ENCODE results near the genes OR11H1, PEX26, PRODH and SLC25A1.

GRCh38 chr22:15527962-15528322, at the start of gene OR11H1:
Gene OR11H1 (plus strand): TSS chr22:15528192.
- PRO-cap, 3 experiments: no peak in any of the 3 experiments
- RAMPAGE, long total RNA, 4 experiments: no peak in any of the 4 experiments
- RRBS: no CpG with 5 or more reads among the region's 2 CpGs

DNA sequence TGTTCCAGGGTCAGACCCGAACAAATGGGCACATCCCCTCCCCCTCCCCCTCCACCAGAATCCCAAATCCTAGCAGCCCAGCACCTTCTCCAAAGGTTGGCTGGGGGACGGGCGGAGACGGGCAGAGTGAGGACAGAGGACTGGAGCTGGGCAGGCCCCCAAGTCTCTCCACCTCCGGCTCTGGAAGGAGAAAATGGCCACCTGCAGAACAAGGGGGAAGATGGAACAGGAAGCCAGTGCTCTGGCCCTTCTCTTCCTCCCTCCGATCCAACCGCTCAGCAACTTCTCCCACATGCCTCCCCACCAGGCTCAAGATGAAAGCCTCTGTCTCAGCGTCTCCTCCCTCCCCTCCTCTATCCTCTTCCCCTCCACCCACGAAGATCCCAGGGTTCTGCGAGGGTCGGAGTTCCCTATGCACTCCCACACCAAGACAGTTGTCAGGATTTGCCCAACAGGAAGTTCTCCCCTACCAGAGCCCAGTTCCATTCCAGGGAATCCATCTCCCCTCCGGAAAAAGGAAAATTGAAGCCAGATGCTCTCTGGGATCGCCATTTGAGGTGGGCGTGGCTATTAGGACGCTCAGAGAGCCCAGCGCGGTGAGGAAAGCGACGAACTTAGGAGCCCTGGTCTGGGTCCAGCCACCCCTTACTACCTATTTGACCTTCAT, 20.0 kb downstream of the ADA2 start:
- PRO-cap, 3 experiments: peak in 1 of 3 experiments; most common plus-strand start position 92 of the sequence (in 1); most common minus-strand start position 355 of the sequence (in 1)
- RAMPAGE, long total RNA, 4 experiments: start-site peak on the minus strand in 1 of 4 experiments, centred at position 590 of the sequence, 24 reads per replicate
- RRBS: no CpG with 5 or more reads among the region's 19 CpGs

- PRO-cap, 3 experiments: no peak in any of the 3 experiments
- RAMPAGE, long total RNA, 4 experiments: no peak in any of the 4 experiments
- RRBS: no CpG with 5 or more reads among the region's 4 CpGs
Measured at GRCh38 chr22:17203096-17203558, 16.1 kb downstream of the ADA2 start.

- PRO-cap, 3 experiments: no peak in any of the 3 experiments
- RAMPAGE, long total RNA, 4 experiments: no peak in any of the 4 experiments
- RRBS: no CpG with 5 or more reads among the region's 4 CpGs
Measured at GRCh38 chr22:17258521-17258888, 39.3 kb upstream of the ADA2 start.

DNA sequence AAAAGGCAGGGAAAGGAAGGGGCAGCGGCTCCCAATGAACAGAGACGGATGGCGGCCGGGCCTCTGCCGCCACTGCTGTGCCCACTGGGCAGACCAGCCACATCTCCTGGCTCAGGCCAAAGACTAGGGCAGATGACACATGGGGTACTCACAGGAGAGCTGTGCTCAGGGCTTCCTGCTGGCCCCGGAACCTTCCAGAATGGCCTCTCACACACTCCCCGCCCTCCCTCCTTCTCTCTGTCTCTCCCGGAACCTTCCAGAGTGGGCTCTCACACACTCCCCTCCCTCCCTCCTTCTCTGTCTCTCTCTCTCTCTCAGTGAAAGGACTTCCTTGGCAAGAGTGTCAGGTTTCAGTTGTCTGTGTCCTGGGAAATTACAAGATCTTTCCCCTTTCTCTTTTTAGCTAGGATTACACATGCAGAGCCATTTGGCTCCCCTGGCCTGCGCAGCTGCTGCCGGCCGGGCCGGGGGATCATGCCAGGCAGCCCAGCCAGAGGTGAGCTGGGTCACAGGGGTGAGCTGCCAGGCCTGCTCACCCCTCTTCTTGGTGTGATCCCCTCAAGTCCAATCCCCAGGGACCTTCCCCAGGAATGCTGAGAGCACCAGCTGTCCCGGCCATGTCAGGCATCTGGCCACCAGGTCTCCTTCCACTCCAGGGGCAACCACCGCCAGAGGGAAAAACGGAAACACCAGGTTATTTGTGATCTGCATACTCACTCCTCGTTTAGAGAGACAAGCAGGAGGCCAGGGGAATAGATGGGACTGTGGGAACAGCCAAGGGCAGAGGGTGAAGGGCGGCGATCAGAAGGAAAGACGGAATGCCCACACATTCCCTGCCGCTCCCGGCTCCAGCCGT, 45.3 kb upstream of the ADA2 start:
- PRO-cap, 3 experiments: peak in 1 of 3 experiments; most common plus-strand start position 420 of the sequence (in 1)
- RAMPAGE, long total RNA, 4 experiments: no peak in any of the 4 experiments
- RRBS: 81% methylated on average over 5 of the region's 22 CpGs

GRCh38 chr22:17368462-17369379, 539 bp upstream of the CECR2 start:
- PRO-cap, 3 experiments: peak in 2 of 3 experiments; most common minus-strand start chr22:17369062 (in 2)
- RAMPAGE, long total RNA, 4 experiments: no peak in any of the 4 experiments
- RRBS: 2% methylated on average over 14 of the region's 59 CpGs

GRCh38 chr22:17370454-17371598, 1.6 kb downstream of the CECR2 start:
- PRO-cap, 3 experiments: no peak in any of the 3 experiments
- RAMPAGE, long total RNA, 4 experiments: no peak in any of the 4 experiments
- RRBS: 4% methylated on average over 6 of the region's 57 CpGs

- PRO-cap, 3 experiments: no peak in any of the 3 experiments
- RAMPAGE, long total RNA, 4 experiments: no peak in any of the 4 experiments
- RRBS: 43% methylated on average over 3 of the region's 12 CpGs
Measured at GRCh38 chr22:17578135-17578826, 15.0 kb downstream of the SLC25A18 start.

GRCh38 chr22:17753615-17753929, 20.7 kb downstream of the BID start:
- PRO-cap, 3 experiments: no peak in any of the 3 experiments
- RAMPAGE, long total RNA, 4 experiments: no peak in any of the 4 experiments
- RRBS: no CpG with 5 or more reads among the region's 9 CpGs

DNA sequence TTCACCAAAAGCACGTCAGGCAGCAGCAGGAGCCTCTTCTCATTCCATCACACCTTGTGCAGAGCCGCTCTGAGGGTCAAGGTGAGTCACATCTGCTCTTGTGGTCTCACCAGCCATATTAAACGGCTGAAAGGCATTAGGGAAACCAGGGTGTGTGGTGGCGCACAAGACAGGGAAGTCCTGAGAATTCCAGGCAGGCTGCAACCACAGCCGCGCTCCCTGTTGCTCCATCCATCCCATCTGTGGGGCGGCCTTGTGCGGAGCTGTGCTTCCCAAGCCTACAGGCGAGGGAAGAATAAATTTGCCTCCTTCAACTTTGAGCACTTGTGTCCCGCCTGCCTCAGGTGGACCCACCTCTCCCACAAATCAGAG, 38.9 kb upstream of the BID start:
- PRO-cap, 3 experiments: no peak in any of the 3 experiments
- RAMPAGE, long total RNA, 4 experiments: no peak in any of the 4 experiments
- RRBS: no CpG with 5 or more reads among the region's 10 CpGs

- PRO-cap, 3 experiments: no peak in any of the 3 experiments
- RAMPAGE, long total RNA, 4 experiments: no peak in any of the 4 experiments
- RRBS: no CpG with 5 or more reads among the region's 14 CpGs
Measured at GRCh38 chr22:17837079-17837918, 63.0 kb upstream of the BID start.

DNA sequence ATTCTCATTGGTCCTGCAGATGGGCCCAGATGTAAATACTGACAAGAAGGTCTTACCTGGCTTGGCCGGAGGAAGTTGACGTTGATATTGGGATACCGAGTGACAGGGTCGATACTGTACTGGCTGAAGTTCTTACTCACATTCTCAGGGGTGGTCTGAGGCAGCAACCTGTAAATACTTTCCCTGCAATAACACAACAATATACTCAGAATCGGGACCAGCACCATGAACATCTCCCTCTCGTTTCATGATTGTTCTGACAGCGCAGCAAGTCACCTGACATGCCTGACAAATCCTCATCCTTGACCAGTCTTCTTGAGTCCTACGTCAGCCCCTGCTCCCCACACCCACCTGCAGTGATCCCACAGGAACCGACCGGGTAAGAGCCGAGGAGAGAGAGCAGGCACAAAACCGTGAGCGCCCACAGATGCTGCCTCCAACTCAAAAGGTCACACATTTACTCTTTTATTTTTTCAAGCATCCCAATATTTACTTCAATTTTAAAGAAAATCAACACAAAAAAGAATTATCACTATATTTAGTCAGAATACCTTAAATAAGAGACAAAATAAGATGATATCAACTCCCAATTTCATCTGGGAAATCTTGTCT, 121.1 kb upstream of the BID start:
- PRO-cap, 3 experiments: no peak in any of the 3 experiments
- RAMPAGE, long total RNA, 4 experiments: no peak in any of the 4 experiments
- RRBS: no CpG with 5 or more reads among the region's 13 CpGs

GRCh38 chr22:17998896-17999377, 25.4 kb downstream of the MICAL3 start:
- PRO-cap, 3 experiments: no peak in any of the 3 experiments
- RAMPAGE, long total RNA, 4 experiments: no peak in any of the 4 experiments
- RRBS: no CpG with 5 or more reads among the region's 7 CpGs

- PRO-cap, 3 experiments: peak in 3 of 3 experiments; most common plus-strand start chr22:18001227 (in 3); most common minus-strand start chr22:18001501 (in 3)
- RAMPAGE, long total RNA, 4 experiments: start-site peak on the minus strand in 2 of 4 experiments, at chr22:18001474-18001504 at its widest, 71 to 362 reads per replicate
- RRBS: 2% methylated on average over 60 of the region's 109 CpGs
Measured at GRCh38 chr22:18000959-18002026, 23.1 kb downstream of the MICAL3 start.

DNA sequence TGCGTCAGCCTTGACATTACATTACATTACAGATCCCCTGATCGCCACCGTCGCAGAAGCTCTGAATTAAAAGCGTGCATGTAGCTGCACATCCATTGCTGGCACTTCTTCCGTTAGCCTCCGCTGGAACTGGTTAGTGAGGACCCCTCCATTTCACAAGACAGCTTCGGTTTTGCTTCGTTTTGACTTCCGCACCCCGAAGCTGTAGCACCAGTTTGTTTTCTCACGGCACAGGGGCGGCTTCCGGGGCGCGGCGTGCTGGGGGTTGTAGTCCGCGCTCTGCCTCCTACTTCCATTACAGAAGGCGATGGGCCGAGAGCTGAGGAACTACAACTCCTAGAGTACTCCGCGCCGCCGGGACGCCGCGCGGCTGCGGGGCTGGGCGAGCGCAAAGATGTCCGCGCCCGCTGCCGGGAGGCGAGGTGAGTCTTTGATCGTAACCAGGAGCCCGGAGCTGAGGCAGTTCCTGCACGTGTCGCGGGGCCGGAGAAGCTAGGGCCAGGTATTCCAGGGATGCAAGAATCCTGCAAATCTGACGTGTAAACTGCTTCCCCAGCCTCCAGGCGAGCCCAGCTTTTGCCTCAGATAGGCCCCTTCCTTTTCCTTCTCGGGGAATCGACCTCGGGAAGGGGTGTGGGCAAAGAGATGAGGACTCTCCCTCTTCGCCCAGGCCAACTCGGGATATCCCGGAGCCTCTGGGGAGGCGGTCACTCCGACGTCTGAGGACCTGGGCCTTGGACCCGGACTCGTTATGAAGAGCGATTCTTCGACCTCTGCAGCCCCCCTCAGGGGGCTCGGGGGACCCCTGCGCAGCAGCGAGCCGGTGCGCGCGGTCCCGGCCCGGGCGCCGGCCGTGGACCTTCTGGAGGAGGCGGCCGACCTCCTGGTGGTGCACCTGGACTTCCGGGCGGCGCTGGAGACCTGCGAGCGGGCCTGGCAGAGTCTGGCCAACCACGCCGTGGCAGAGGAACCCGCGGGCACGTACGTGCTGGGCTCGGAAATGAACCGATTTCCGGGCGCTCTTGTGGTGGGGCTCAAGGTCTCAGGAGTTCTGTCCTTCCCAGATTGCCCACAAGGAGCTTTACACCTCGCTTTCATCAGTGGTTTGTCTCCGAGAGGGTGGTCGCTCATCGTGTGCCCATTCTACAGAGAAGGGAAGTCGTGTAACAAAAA, at the start of gene PEX26:
Gene PEX26 (plus strand): TSS at position 365 of the 1,173 bp plus-strand sequence.
- PRO-cap, 3 experiments: peak in 3 of 3 experiments; most common plus-strand start position 295 of the sequence (in 2); most common minus-strand start position 131 of the sequence (in 2)
- RAMPAGE, long total RNA, 4 experiments: start-site peak on the plus strand in 2 of 4 experiments, centred at positions 337 to 370 of the sequence, 38 to 91 reads per replicate
- RRBS: under 1% methylated on average over 53 of the region's 92 CpGs

GRCh38 chr22:18083016-18083798, 5.4 kb downstream of the PEX26 start:
- PRO-cap, 3 experiments: no peak in any of the 3 experiments
- RAMPAGE, long total RNA, 4 experiments: no peak in any of the 4 experiments
- RRBS: no CpG with 5 or more reads among the region's 15 CpGs

- PRO-cap, 3 experiments: no peak in any of the 3 experiments
- RAMPAGE, long total RNA, 4 experiments: no peak in any of the 4 experiments
- RRBS: no CpG with 5 or more reads among the region's 10 CpGs
Measured at GRCh38 chr22:18148351-18148788, 1.6 kb upstream of the USP18 start.

DNA sequence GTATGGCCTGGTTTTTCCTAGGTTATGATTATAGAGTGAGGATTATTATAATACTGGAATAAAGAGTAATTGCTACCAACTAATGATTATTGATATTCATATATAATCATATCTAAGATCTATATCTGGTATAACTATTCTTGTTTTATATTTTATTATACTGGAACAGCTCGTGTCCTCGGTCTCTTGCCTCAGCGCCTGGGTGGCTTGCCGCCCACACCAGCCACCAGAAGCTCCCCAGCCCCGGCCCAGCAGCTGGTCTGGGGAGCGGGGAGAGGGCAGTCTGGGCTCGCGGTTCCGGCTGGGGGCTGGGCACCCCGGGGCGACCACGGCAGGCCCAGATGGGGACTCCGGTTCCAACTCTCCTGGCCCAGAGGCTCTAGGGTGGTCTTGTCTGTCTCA, 670 bp upstream of the DGCR6 start:
- PRO-cap, 3 experiments: no peak in any of the 3 experiments
- RAMPAGE, long total RNA, 4 experiments: no peak in any of the 4 experiments
- RRBS: 10% methylated on average over 5 of the region's 13 CpGs

DNA sequence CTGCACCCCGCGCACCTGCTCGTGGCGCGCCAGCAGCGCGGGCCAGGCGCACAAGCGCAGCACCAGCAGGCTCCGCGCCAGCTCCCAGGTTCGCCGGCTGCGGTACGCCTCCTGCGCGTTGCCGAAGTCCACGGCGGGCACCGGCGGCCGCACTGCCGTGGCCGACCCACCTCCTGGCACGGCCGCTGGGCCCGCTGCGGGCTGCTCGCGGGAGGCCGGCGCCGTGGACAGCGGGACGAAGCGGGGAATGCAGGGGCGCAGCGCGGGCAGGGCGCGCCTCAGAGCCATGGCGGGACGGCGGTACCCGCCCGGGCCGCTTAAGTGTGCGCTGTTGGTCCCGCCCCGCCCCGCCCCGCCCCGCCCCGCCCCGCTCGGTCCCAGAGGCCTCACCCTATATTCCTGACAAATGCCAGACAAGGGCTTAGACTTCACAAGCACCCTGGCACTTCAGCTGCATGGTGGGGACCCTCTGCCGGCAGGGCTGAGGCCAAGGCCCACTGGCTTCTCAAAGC, at the start of gene PRODH:
Gene PRODH (minus strand): TSS at position 294 of the 512 bp plus-strand sequence.
- PRO-cap, 3 experiments: no peak in any of the 3 experiments
- RAMPAGE, long total RNA, 4 experiments: no peak in any of the 4 experiments
- RRBS: 2% methylated on average over 16 of the region's 58 CpGs

GRCh38 chr22:19178123-19178899, at the start of gene SLC25A1:
Gene SLC25A1 (minus strand): TSS chr22:19178736.
- PRO-cap, 3 experiments: peak in 3 of 3 experiments; most common plus-strand start chr22:19178339 (in 2); most common minus-strand start chr22:19178505 (in 2)
- RAMPAGE, long total RNA, 4 experiments: start-site peak on the minus strand in 3 of 4 experiments, at chr22:19178451-19178653 at its widest, 31 to 40 reads per replicate
- RRBS: 1% methylated on average over 53 of the region's 108 CpGs